Myometrial cell (primary cell): ENCODE data around the genes GON4L and RIT1.

- RAMPAGE, long total RNA = no peak
Measured at GRCh38 chr1:155201324-155201818, 6.3 kb downstream of the THBS3 start.

GRCh38 chr1:155255697-155256331 is 531 bp upstream of the ENTREP3 start:
- RAMPAGE, long total RNA = no peak

DNA sequence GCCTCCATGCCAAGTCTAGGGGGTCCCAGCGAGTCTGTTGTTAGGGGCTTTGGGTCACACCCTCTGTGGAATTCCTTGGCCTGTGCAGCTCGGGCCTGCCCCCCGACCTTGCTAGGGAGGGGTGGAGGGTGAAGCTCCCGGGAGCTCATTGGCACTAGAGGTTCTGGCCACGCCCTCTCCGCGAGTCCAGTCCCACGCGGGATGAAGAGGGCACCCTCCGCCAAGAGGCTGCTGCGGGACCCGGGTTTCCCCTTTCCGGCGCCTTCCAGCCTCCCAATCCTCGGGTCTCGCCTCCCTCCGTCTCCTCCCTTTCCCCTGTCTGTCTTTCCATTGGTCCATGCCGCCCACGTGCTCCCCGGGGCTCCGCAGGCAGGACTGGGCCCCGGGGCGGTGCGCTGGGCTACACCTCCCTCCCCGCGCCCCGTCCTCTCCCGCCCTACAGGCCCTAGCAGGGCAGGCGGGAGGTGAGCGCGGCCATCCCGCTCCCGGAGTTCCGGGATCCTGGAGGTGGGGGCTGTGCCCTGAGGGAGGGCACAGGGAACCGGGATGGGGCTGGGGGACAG is 3.5 kb downstream of the RUSC1 start:
- RAMPAGE, long total RNA = no peak

- RAMPAGE, long total RNA = no peak
Measured at GRCh38 chr1:155528078-155528530, 34.5 kb downstream of the ASH1L start.

GRCh38 chr1:155716992-155717520 is 28.2 kb downstream of the DAP3 start:
- RAMPAGE, long total RNA = no peak

DNA sequence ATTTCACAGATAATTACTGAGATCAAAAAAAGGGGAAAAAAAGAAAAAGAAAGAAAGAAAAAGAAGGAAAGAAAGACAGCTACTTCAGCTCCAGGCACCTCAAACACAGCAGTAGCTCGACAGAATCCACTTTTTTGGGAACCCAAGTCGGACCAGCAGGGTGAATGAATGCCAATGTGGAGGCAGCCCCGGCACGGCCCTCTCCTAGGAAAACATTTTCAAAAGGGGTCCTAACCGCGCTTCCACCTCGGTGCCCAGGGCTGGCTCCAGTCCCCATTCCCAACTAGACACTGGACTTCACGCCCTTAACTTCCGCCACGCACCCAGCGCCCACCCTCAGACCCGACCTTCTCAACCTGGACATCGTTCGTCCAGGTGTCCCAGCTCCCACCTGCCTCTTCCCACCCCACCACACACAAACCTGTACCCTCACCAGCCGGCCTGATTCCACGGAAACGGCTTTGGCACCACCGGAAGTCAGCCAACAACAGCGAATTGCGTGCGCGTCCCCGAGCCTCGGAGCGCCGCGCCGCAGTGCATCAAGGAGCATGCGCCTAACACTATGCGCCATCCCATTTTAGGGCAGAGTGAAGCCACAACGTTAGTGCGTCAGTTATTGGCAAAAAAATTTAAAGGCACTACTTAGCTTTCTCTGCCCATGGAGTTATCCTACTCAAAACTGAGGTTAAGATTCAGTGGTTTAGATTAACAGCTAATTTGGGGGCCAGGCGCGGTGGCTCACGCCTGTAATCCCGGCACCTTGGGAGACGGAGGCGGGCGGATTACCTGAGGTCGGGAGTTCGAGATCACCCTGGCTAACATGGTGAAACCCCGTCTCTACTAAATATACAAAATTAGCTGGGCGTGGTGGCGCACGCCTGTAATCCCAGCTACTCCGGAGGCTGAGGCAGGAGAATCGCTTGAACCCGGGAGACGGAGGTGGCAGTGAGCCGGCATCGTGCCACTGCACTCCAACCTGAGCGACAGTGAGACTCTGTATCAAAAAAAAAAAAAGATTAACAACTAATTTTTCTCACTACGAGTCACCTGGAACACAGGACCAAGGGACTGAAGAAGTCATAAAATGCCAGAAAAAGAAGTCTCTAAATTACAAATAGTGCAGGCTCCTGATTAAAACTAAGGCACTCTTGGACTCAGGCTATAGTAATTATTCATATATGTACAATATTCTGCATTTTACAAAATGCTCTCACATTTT is at the start of gene GON4L:
GON4L (minus strand) TSS at position 489 of the 1,219 bp plus-strand sequence.
- RAMPAGE, long total RNA = start-site peak on the minus strand centred at position 453 of the sequence, 21 bp wide, 38 and 30 reads in 2 replicates

- RAMPAGE, long total RNA = start-site peak on the minus strand at chr1:155911262-155911422, 301 and 249 reads in 2 replicates
Measured at GRCh38 chr1:155910587-155911767, at the start of gene RIT1. TSS of gene RIT1 (minus strand) at chr1:155911349.

DNA sequence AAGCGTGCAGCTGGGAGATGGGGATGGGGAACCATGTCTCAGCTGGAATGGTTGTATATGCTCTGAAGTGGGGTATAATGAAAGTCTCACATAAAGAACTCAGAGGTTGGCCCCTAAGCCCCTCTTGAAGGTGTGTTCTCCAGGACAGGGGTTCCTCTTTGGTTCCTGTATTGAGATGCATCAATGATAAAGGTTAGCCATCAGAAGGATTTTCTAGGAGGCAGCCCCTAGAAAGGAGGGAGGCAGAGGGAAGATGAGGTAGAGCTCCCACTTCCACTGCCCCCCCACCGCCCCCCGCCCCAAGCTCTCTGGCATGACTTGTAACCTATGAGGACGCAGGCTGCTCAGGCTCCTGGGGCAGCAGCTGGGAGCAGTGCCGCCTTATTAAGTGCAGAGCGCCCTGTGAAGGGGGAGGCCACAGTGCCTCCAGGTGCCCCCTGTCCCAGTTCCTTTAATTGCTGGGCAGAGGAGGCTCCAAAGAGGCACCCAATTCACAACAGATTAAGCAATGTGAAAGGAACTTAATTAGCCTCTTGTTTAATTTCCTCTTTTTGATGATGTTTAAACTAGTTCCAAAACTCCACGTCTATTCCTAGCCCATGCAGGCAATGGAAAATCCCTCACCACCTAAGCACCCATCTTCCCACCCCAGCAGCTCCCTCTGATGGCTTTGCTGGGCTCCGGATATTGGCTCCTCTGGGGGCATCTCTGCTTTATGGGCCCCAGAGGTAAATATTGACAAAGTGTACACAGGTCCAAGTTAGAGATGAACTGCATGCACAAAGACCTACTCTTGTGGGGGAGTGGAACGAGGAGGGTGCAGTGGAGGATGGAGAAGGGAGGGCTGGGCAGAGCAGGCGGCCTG is 3.0 kb downstream of the RXFP4 start:
- RAMPAGE, long total RNA = no peak

- RAMPAGE, long total RNA = no peak
Measured at GRCh38 chr1:155971849-155972682, 6.3 kb downstream of the ARHGEF2 start.

- RAMPAGE, long total RNA = no peak
Measured at GRCh38 chr1:155984177-155984794, 5.9 kb upstream of the ARHGEF2 start.

GRCh38 chr1:156036350-156036761 is 15.6 kb upstream of the SSR2 start:
- RAMPAGE, long total RNA = no peak

- RAMPAGE, long total RNA = no peak
Measured at GRCh38 chr1:156053162-156053232, 601 bp downstream of the UBQLN4 start.

DNA sequence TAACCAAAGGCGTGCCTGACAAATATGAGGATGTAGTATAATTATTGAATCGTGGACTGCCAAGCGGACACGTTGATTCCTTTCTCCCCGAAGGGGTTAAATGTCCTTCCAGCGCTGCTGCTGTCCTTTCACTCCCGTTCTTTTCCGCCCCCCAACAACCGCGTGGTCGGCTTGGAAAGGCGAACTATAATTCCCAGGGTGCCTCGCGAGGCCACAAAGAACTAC is 188 bp upstream of the LAMTOR2 start:
- RAMPAGE, long total RNA = no peak

DNA sequence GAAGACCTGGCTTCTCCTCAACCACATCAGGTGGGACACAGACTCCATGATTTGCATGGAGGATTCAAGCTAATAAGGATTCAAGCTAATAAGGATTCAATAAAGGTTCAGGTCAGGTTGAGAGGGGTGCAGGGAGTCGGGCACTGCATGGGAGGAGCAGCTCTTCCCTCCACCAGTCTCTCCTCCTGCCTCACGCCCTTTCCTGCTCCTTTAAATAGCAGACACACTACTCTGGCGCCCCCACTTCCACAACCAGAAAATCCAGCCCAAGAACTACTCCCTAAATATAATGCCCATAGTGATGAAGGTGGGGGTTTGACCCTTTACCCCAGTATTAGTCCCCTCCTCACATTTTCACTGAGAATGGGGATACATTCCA is 7.1 kb downstream of the MEX3A start:
- RAMPAGE, long total RNA = no peak

DNA sequence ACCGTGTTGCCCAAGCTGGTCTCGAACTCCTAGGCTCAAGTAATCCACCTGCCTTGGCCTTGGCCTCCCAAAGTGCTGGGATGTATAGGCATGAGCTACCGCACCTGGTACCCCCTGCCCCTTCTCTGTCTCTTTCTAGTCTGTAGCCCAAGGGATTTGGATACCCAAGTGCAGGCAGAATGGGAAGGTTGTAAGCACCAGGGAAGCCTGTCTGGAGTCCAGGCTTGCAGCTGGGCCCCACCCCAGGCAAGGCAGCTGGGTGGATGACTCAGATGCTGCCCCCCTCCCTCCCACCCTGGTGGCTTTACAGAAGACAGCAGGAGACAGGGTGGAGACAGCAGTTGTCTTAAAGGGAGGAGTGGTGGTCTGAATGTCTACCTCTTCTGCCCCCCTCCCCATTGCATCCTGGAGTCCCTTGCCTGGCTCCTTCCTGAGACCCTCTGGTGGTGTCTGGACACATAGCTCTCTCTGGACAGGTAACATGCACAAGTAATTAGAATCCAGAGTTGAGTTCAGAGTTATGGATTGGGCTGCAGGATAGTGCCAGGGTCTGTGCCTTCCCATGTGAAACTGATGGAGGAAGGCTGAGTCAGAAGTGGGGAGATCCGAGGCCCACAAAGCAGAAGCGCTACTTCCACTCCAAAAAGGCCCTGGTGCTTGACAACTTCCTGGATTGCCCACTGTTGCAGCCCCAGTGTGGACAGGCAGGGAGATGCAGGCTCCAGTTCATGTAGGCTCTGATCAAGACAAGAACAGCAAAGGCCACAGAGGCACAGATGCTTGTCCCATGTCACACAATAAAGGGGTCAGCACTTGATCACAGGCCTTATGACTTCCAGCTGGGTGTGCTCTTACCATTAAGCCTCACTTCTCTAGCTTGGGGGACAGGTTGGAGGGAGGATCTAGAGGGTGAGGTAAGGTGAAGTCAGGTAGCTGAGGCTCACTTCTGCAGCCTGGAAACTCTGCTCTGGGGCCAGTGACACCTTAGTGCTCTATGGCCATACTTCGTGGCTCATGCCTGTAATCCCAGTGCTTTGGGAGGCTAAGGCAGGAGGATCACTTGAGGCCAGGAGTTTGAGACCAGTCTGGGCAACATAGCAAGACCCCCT is 5.3 kb downstream of the LMNA start:
- RAMPAGE, long total RNA = no peak

GRCh38 chr1:156132563-156132869 is 18.0 kb downstream of the LMNA start:
- RAMPAGE, long total RNA = no peak

DNA sequence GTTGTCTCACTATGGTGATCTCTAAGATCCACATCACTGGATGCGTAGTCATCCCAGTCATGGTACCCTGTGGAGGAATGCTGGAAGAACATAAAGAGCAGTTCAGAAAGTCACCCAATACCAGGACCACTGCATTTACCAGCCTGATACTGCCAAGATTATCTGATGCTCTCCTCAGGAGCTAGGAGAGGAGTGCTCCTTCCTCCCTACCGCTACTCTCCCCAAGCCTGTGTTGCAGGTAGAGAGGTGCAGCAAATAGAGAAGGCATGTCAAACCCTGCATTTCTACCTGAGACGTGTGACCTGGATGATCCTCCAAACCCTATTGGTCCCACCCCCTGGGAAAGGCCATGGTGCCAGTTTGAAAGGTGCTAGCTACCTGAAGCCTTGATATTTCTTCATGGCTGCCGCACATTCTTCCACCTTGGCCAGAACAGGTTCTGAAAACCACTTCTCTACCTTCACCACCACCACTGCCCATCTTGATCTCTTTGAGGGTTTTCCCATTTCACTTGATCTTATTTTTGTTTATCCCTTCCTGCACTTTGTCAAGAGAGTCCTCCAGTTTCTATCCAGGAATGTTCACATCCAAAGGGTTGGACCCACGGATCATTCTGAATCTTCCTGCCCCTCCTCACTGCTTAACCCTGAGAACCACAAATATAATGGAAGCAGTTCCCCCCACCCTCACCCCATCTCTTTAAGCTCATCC is 1.1 kb upstream of the PMF1 start:
- RAMPAGE, long total RNA = no peak

- RAMPAGE, long total RNA = no peak
Measured at GRCh38 chr1:156244454-156245137, 2.6 kb downstream of the BGLAP start.

DNA sequence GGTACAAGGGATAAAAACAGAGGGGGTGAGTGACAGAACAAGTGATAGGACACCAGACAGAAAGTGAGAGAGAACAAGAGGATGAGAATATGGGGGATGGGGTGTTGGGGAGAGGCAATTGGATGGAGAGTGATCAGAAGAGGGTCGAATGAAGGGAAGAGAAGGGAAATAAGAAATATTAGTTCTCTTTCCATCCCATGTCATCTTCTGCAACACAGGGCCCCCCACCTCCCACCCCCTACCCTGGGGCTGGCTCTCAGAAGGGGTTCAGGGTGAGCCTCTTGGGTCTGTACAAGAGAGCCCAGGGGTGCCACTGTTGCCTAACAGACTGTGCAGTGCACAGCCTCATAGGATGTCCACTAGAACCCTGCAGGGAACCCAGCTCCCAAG is 32.3 kb downstream of the MEF2D start:
- RAMPAGE, long total RNA = no peak

GRCh38 chr1:156476014-156476893 is 24.3 kb downstream of the MEF2D start:
- RAMPAGE, long total RNA = no peak